H4 (cell line): ENCODE data around the genes BCHE and SKIL.

DNA sequence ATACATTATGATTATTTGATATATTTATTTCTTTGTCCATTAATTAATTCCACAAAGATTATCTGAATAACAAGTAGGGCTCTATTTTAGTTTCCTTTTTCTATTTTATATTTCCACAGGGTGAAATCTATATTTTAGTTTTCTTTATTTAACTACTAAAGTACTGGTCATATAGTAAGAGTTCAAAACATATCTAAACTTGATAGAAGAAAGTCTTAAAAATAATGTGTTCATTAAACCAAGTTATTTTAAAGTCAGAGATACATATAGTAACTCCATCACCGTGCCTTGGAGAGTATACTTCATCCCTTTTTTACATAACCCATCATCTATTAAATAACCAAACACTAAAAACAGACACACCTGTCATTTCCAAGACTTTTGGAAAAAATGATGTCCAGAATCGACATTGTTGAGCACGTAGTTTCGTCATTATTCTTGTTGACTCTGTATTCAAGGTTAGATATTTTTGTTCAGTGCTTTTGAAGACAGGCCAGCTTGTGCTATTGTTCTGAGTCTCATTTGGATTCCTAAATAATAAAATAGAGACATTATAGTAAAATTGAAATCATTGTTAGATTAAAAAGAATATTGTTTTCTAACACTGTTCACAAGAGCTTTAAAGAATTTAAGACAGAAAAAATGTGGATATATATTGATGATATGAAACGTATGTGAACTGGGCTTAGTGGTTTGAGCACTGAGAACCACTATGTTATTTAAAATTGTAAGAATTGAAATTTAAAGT is 51.3 kb downstream of the BCHE start:
- RAMPAGE, long total RNA, result no peak

GRCh38 chr3:165787474-165787931 is 49.7 kb downstream of the BCHE start:
- RAMPAGE, long total RNA, result no peak

GRCh38 chr3:165837024-165837750 is at the start of gene BCHE:
Gene BCHE (minus strand): TSS chr3:165837423.
- RAMPAGE, long total RNA, result no peak

DNA sequence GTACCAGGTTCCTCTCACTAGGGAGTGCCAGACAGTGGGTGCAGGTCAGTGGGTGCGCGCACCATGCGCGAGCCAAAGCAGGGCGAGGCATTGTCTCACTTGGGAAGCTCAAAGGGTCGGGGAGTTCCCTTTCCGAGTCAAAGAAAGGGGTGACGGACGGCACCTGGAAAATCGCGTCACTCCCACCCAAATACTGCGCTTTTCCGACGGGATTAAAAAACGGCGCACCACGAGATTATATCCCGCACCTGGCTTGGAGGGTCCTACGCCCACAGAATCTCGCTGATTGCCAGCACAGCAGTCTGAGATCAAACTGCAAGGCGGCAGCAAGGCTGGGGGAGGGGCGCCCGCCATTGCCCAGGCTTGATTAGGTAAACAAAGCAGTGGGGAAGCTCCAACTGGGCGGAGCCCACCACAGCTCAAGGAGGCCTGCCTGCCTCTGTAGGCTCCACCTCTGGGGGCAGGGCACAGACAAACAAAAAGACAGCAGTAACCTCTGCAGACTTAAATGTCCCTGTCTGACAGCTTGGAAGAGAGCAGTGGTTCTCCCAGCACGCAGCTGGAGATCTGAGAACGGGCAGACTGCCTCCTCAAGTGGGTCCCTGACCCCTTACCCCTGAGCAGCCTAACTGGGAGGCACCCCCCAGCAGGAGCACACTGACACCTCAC is 84.5 kb downstream of the GOLIM4 start:
- RAMPAGE, long total RNA, result no peak

- RAMPAGE, long total RNA, result no peak
Measured at GRCh38 chr3:168023398-168023710, 72.4 kb downstream of the GOLIM4 start.

GRCh38 chr3:168249196-168249418 is 153.4 kb upstream of the GOLIM4 start:
- RAMPAGE, long total RNA, result no peak

DNA sequence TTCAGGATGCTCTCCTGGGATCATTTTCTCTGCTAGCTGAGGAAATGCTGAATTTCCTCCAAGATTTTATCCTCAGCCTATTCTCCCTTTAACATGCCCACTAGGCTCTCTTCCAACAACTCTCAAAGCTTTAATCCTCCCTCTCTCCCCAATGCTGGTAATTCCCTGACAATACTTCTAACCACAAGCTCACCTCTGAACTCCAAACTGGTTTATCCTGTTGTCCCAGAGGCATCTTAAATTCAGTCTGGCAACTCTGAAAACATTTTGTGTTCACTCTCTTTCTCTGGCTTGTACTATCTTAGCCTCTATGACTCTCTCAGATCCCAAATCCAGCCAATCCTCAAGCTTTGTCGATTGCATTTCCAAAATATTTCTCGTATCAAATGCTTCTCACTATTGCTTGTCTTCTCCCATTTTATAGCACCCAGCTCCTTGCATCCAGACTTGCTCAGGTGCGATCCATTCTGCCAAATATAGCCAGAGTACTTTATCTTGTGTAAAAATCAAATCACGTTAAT is 490.2 kb downstream of the MECOM start:
- RAMPAGE, long total RNA, result no peak

- RAMPAGE, long total RNA, result no peak
Measured at GRCh38 chr3:169218201-169218791, 445.2 kb downstream of the MECOM start.

DNA sequence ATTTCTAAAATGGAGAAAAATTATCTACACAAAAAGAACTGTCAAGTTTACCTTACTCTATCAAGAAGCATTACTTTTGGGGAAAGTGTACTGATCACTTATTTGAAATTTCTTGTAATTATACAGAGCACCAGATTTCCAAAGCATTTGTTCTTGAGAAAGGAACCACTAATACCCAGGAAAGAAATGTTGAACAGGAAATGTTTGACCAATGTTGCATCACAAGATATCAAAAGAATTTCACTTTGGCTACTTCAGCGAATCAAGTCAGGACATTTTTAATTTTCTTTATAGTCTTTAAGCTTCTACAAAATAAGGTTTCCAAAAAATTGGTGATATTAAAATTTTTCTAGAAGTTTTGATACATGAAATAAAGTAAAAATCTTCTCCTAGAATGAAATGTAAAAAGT is 422.0 kb downstream of the MECOM start:
- RAMPAGE, long total RNA, result no peak

DNA sequence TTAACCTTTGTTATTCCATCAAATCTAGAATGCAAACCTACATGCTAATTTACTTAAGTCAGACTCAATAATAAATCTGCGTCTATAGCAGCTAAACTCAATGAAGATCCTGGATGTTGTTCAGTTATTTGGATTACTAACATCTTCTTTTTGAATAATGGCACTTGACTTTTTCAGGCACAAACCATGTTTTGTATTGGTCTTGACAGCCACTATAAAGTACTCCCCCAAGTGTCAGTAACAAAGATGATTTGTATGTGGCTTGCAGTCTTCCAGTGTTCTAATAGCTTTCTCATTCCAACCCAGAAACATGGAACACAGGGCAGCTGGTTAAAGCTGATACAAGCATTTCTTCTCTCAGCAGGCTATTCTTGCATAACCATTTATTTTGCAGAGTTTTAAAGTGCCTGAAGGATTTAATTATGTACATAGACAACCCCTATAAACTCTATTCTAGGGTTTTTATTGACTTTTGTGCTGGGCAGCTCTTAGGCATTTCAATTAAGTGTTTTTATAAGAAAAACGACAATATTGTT is 420.4 kb downstream of the MECOM start:
- RAMPAGE, long total RNA, result no peak

DNA sequence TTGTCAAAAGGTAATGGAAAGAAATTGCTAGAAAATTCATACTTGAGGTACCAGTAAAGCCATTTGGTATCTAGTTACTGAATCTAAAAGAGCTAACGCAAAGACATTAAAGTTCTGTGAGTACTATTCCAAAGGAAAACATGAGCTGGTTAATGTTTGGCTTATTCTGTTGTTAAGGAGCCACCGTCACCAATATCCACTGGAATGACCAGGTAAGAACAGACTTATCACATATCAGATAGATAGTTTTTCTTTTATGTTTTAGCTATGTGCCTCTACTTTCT is 274.3 kb downstream of the MECOM start:
- RAMPAGE, long total RNA, result no peak

- RAMPAGE, long total RNA, result no peak
Measured at GRCh38 chr3:169390299-169390896, 273.1 kb downstream of the MECOM start.

DNA sequence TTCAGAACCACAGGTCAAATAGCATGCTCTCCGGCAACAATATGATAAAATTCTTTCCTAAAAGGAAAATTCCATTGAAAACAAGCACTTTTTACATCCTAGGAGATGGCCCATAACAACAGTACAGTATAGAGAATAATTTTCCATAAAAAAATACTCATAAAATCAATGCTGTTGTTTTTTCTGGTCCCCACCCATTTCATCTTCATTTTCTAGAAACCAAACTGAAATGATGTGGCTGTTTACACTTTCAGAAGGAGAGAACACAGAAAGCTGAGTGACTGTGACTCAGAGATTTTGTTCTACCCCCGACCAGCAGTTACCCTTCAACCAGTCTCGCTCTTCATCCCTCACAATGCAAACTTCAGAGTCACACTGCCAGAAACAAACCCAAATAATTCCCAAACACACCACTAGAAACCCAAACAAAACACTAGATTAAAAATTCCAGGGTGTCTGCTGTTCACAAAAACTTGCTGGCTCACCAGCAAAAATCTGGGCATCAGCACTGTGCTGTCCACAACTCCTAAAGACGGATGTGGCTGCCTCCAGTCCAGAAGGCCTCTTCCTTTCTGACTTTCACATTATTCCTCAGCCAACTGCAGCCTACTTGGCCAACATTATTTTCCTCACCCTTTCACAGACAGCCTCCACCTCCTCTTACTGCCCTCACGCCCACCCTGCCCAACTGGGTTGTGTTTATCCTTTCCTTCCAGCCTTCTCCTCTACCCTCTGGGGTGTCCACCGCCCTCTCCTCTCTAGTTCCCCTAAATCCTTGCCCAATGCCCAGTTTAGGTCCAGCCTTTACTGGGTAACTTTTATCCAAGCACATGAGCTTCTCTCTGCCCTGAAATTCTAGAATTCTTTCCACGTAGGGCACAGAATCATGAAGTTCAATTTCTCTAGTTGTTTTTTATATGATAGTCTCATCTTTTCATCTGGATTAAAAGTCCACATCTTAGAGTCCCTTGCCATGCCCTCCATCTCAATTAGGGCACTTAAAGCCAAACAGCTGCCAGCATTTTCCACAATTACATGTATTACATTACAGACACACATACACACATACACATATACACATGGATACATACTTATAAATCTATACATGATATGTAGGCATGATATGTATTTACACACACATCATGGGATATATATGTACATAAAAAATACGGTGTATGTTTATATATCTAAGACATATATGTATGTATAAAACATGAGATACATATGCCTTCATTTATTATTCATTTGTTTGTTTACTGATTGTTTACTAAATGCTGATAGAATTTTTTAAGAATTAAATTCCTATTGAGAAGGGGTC is 71.3 kb downstream of the MECOM start:
- RAMPAGE, long total RNA, result no peak

- RAMPAGE, long total RNA, result no peak
Measured at GRCh38 chr3:169945203-169945643, 21.4 kb upstream of the SEC62 start.

DNA sequence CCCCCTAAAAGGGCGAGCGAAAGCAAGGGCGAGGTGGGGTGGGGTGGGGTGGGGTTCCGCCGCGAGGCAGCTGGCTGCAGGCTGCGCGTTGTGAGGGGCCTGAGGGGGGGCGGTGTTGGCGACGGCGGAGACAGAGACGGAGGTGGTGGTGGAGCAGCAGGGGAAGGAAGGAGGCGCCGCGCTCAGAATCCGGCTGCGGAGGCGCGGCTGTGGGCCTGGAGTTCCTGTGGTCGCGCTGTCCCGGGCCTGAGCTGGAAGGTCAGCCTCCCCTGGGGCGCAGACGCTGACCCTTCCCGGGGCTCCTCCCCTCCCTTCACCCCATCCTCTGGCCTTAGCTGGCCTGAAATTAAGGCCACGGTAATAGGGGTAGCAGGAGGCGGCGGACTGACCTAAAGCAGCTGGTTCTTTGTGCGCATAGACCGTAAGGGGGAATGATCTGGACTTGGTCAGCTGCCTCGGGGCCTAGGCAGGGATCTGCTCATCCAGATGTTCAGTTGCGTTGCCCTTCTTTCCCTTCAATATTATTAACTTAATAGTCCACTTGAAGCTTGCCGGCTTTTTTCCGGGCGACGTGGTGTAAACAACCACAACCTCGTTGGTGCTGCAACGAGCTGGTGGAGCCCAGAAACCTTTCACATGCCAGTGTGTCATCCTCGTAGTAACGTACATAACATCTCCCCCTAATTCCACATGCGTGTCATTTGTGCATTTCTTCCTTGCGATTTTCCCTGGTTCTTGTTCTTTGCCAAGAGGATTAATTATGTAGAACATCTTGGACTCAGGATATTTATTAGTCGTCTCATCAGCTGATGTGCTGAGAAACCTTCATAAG is 532 bp downstream of the SEC62 start:
- RAMPAGE, long total RNA, result no peak

GRCh38 chr3:170049580-170050246 is 11.9 kb downstream of the GPR160 start:
- RAMPAGE, long total RNA, result no peak

- RAMPAGE, long total RNA, result no peak
Measured at GRCh38 chr3:170355767-170356266, 1.7 kb upstream of the SKIL start.

DNA sequence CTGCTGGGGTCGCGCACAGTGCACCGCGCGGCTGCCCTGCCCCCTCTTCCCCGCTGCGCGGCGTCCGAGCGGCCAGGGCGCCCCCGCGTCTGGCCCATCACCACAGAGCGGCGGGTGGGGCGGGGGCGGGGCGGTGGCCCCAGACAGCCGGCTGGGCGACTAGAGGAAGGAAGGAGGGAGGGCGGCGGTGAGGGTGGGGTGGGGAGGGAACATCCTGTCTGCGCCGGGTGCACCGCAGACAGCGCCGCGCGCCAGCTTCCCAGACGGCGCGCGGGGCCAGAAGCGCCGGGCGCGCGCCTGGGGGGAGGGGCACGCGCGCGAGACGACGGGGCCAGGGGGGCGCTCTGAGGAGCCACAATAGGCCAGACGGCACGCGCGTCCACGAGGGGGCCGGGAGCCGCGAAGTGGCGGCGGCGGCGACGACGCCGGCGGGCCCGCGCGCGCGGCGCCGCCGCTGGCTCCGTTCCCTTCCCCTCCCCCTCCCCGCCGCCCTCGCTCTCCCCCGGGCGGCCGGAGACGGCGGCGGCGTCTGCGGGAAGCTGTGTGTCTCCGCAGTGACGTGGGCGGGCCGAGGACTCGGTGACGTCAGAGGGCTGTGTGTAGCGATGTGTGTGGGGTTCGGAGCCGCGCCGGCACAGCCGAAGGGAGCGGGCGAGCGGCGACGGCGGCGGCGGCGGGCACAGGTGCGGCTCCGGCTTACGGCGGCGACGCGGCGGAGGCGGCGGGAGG is at the start of gene SKIL:
Gene SKIL, plus strand, starts transcription at position 635 of the 729 bp plus-strand sequence.
- RAMPAGE, long total RNA, result no peak

DNA sequence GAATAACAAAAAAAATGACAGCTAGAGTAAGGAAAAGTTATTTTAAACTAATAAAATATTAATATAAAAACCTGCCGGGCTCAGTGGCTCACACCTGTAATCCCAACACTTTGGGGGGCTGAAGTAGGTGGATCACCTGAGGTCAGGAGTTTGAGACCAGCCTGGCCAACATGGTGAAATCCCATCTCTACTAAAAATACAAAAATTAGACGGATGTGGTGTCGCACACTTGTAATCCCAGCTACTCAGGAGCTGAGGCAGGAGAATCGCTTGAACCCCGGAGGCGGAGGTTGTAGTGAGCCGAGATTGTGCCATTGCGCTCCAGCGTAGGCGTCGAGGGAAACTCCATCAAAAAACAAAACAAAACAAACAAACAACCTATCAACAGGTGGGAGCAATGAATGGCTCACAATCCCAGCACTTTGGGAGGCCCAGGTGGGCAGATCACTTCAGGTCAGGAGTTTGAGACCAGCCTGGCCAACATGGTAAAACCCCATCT is 4.7 kb downstream of the SKIL start:
- RAMPAGE, long total RNA, result no peak

DNA sequence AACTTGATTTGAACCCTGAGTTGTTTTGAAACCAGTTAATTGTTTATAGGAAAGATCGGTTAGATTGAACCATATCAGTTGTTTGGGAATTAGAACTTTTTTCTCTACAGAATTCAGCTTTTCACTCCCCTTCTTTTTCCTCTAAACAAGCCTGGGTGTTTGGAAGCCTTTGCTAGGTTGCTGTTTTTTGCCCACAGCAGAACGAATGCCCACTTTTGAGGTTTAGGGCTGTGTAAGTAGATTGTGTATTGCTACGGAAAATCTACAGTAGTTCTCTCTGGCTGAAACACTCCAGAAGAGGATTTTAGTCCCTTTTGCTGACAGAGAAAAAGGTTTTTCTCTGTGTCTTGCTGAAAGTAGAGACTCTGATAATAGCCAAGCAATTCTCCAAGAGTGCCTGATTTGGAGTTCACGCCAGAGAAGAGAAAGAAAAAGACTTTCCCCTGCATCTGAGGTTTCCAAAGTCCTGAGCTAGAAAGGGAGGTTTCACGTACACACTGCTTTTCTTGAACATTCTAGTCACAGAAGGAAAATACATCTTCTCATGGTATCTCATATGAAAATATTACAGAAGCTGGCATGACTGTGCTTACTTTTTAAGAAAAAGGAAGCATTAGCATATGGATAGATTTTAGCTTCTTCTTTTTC is 11.3 kb downstream of the CLDN11 start:
- RAMPAGE, long total RNA, result no peak